Skin of body (tissue), 2 donors: ENCODE results near the gene HSD17B3.

DNA sequence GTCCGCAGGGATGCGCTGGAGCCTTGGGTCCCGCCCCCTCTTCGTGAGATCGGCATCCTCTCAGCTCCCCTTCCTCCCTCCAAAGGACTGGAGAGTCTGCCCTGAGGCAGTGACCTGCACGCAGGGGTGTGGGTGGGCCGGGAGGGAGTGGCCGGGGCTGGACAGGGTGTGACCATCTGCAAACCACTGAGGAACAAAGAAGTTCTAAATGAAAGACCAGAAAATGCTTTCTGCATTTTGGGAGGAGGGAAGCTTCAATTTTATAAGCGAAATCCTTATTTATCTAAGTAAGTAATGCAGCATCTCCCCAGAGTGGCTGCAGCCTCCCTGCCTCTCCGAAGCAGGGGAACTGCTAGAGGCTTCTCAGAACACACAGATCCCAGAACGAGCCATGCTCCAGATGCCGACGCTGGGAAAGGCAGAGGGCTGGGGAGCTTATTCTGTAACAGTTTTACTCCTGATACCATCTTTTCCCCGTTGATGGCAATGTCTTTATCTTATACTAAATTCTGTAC, 221.7 kb downstream of the FANCC start:
- RAMPAGE, long total RNA = no peak

- RAMPAGE, long total RNA = no peak
Observed at GRCh38 chr9:95142497-95143552, 174.7 kb downstream of the FANCC start.

- RAMPAGE, long total RNA = no peak
Observed at GRCh38 chr9:95188539-95189049, 128.9 kb downstream of the FANCC start.

- RAMPAGE, long total RNA = no peak
Observed at GRCh38 chr9:95447890-95448595, 61.0 kb downstream of the PTCH1 start.

DNA sequence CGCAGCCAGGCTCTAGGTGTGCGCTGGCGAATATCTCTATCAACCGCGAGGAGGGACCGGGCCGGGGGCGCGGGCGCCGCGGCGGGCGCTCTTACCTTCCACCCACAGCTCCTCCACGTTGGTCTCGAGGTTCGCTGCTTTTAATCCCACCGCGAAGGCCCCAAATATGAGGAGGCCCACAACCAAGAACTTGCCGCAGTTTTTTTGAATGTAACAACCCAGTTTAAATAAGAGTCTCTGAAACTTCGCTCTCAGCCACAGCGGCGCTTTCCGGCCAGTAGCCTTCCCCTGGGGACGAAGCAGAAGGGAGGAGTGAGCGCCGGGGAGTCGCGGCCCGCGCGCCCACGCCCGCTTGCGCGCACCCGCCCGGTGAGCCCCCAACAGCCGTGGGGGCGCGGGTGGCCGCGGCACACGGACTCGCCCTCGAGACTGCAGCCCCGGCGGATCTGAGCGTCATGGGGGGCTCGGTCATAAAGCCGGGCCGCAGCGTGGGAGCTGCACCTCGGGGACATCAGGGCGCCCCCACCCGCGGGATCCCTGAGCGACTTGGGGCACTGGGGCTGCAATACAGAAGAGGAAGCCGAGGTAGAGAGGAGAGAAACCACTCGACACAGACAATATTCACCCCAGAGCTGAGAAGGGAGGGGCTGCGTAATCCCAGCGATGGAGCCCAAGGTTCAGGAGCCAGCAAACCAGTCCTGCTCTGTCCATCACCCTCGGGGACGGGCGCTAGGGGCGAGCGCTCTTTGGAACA, 2.6 kb downstream of the PTCH1 start:
- RAMPAGE, long total RNA = no peak

- RAMPAGE, long total RNA = no peak
Observed at GRCh38 chr9:95517092-95517534, 8.0 kb upstream of the PTCH1 start.

GRCh38 chr9:95626904-95627508, 117.9 kb upstream of the PTCH1 start:
- RAMPAGE, long total RNA = no peak

DNA sequence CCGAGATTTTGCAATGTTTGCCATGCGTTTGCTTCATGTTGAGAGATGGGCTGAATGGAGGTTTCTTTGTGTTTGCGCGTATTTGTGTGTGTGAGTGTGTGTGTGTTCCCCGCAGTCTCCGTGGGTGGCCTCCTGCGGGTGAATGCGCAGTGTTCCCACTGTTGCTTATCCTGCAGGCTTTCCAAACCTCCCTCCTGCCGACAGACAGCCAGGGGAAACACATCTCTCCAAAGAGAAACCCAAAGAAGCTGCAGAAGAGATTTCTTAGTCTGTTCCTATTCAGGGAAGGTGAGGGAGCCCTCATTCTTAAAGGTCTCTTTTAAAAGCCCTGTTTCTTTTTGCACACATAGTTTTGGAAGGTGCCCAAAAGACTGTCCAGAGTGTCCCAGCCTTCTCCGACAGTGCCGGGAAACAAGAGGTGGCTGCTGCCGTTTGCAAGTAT, 103.8 kb upstream of the ERCC6L2 start:
- RAMPAGE, long total RNA = no peak

GRCh38 chr9:96009705-96010247, 134.3 kb downstream of the ERCC6L2 start:
- RAMPAGE, long total RNA = no peak

DNA sequence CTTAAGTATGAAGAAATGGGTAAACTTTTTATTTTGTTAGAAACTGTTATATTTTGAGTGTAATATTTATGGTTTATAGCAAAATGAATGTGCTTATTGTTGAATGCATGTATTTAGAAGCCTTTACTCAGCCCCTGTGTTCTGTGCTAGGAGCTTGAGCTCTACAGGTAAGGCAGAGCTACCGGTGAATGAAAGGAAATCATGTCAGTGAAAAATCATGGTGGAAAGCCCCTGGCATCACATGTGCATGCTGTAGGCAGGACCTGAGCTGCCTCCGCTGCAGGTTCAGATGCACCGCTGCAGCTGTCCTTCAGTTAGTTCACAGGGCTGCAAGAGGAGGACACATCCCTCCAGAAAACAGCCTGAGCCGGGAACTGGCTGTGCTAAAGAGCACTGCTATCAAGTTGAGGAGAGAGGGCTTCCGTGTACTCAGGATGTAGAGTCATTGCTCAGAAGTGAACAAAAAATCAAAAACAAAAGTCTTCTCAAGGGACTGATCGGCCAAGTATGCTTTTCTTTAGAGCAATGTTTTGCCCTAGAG, 138.5 kb downstream of the ERCC6L2 start:
- RAMPAGE, long total RNA = no peak

GRCh38 chr9:96022638-96023072, 147.2 kb downstream of the ERCC6L2 start:
- RAMPAGE, long total RNA = no peak

- RAMPAGE, long total RNA = no peak
Observed at GRCh38 chr9:96067053-96067338, 191.5 kb downstream of the ERCC6L2 start.

DNA sequence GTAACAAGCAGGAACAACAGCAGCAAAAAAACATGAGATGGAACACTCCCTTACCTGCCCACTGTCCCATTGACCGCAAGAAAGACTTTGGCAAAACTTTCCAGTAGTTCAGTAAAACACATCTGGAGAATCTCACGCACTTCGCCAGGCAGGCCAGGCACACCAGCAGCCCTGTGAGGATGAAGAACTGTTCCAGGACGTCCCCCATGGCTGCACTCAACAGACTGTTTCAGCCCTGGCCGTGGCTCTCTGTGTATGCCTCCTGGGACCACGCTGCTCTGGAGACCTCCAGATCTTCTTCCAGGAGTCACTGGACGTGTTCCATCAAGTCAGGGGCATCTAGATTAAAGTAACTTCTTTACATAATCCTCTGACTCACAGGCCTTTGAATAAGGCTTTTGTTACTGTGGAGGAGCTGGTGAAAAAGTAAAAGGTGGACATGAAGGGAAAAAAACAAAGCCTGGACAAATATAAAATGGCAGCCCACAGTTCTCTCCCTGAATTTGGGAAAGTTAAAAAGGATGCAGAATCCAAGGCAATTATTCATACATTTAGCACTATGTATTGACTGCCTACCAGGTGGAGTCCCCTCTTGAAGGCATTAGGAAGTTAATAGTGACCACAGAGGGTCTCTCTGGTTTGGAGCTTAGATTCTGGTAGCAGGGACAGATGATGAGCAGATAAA, at the start of gene HSD17B3:
HSD17B3 (minus strand) TSS at position 280 of the 685 bp plus-strand sequence.
- RAMPAGE, long total RNA = no peak

GRCh38 chr9:96408658-96409065, 9.5 kb downstream of the ZNF367 start:
- RAMPAGE, long total RNA = no peak

- RAMPAGE, long total RNA = no peak
Observed at GRCh38 chr9:96413326-96414412, 4.5 kb downstream of the ZNF367 start.

DNA sequence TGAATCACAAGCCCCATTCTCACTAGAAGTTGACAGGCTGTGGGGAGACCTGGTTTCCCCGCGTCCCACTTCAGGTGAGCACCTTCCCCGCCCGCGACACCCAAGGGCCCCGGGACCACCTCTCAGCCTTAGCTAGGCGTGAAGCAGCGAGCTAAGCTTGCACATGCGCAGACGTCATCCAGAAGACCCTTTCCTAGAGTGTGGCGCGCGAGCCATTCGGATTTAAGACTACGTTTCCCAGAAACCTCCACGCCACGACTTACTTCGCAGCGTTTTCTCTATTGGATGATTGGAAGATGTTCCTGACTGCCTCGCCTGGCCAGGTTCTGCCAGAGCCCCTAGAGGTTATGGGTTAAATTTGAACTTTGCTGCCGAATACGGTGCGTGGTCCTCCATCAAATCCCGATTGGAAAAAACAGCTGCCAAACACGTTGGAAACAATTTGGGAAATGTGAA, 21.4 kb upstream of the ZNF782 start:
- RAMPAGE, long total RNA = no peak

- RAMPAGE, long total RNA = no peak
Observed at GRCh38 chr9:96934090-96934594, 5.5 kb downstream of the NUTM2G start.

GRCh38 chr9:96996715-96997198, 42.2 kb downstream of the CTSV start:
- RAMPAGE, long total RNA = no peak

GRCh38 chr9:97214372-97215084, 92.9 kb upstream of the CCDC180 start:
- RAMPAGE, long total RNA = no peak

GRCh38 chr9:97307025-97307464, 414 bp upstream of the CCDC180 start:
- RAMPAGE, long total RNA = no peak